Placental epithelial cell (primary cell): ENCODE results near the gene EGFR.

GRCh38 chr7:53418425-53419151 is 383.2 kb downstream of the POM121L12 start:
- CAGE, long polyA plus RNA, result no peak

GRCh38 chr7:53983677-53984030 is 558.5 kb upstream of the VSTM2A start:
- CAGE, long polyA plus RNA, result no peak

DNA sequence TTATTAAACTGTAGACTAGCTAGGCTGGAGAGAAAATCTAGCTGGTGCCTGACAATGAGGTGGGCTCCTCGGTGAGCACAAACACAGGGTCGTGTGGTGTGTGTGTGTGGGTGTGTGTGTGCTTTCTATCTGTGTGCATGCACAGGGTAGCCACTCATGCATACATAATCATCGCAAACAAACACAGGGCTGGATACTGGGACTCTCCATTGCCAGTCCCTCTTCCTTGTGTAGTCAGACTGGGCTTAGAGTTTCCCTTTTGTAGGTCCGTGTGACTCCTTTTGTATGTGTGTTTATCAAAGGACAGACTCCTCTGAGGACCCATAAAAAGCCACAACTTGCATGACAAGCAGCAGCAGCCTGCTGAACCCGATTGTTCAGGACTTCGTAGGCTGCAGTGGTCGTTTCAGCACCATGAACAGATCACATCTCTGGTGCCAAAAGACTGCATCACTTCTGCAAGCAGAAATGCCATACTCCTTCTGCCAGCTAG is 838 bp downstream of the VSTM2A start:
- CAGE, long polyA plus RNA, result no peak

- CAGE, long polyA plus RNA, result no peak
Measured at GRCh38 chr7:54811799-54812294, 52.8 kb upstream of the SEC61G start.

DNA sequence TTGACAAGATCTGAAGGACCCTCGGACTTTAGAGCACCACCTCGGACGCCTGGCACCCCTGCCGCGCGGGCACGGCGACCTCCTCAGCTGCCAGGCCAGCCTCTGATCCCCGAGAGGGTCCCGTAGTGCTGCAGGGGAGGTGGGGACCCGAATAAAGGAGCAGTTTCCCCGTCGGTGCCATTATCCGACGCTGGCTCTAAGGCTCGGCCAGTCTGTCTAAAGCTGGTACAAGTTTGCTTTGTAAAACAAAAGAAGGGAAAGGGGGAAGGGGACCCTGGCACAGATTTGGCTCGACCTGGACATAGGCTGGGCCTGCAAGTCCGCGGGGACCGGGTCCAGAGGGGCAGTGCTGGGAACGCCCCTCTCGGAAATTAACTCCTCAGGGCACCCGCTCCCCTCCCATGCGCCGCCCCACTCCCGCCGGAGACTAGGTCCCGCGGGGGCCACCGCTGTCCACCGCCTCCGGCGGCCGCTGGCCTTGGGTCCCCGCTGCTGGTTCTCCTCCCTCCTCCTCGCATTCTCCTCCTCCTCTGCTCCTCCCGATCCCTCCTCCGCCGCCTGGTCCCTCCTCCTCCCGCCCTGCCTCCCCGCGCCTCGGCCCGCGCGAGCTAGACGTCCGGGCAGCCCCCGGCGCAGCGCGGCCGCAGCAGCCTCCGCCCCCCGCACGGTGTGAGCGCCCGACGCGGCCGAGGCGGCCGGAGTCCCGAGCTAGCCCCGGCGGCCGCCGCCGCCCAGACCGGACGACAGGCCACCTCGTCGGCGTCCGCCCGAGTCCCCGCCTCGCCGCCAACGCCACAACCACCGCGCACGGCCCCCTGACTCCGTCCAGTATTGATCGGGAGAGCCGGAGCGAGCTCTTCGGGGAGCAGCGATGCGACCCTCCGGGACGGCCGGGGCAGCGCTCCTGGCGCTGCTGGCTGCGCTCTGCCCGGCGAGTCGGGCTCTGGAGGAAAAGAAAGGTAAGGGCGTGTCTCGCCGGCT is at the start of gene EGFR:
EGFR (plus strand) TSS at position 611 of the 981 bp plus-strand sequence.
- CAGE, long polyA plus RNA, result no peak

- CAGE, long polyA plus RNA, result no peak
Measured at GRCh38 chr7:55020148-55021172, 1.6 kb downstream of the EGFR start.

DNA sequence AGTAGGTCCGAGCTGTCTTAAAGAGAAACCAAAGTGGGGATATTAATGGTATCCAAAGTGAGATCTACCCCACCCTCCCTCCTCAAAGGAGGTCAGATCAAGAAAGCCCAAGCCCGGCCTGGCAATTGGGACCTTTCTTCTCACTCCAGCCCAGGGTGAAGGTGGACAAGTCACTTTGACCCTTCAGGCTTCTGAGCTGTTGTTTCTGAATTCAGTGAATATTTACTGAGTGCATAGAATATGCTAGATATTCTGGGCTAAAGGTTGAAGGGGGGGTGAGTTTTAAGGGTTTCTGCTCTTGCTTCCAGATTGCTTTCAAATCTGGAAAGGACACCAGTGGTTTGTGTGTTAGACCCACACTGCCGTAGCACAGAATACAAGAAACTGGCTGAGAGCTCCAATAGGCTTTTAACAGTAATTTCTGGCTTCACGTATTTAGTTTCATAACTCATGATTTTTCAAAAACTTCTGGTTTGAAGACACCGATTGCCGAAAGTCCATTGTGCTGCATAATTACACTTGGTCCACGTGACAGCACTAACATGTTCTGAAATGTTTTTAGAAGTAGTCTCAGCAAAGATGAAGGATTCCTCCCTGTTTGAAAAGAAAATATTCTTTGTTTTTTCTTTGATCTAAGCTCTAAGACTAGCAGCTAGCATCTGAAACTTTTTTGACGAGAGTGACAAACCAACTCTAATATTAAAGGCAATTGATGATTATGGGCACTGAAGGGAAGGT is 3.7 kb downstream of the EGFR start:
- CAGE, long polyA plus RNA, result no peak

DNA sequence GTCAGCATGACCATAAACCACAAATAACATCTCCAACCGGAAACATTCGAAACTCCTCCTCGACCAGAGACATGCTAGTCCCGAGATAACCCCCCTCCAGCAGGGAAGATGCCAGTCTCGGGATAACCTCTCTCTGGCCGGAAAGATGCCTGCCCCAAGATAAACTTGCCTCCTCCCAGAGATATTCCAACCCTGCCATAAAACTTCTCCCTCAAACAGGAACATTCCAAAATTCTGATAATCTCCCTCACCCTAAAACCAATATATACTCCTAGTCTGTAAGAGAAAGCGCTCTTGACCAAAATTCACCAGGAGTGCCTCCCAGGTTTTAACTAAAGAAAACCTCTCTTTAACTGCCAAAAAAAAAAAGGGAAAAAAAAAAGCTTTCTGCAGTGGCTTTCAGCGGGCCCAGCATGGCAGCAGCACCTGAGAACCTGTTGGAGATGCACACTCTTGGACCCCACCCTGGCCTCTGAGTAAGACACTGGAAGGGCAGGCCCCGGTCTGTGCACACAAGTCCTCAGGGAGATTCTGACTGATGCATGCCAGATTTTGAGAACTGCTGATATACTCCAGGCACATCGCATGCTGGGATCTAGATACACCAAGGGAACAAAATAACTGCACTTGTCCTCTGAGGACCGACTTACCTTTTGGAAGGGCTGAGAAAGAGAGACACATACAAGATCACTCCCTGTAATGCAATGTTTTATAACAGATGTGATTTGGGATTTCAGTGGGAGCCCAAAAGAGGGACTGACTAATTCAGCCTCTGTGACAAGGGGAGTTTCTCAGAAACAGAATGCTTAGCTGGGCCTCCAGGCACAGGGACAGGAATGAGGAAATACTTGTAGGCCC is 7.9 kb downstream of the EGFR start:
- CAGE, long polyA plus RNA, result no peak

GRCh38 chr7:55043531-55044148 is 24.8 kb downstream of the EGFR start:
- CAGE, long polyA plus RNA, result no peak

DNA sequence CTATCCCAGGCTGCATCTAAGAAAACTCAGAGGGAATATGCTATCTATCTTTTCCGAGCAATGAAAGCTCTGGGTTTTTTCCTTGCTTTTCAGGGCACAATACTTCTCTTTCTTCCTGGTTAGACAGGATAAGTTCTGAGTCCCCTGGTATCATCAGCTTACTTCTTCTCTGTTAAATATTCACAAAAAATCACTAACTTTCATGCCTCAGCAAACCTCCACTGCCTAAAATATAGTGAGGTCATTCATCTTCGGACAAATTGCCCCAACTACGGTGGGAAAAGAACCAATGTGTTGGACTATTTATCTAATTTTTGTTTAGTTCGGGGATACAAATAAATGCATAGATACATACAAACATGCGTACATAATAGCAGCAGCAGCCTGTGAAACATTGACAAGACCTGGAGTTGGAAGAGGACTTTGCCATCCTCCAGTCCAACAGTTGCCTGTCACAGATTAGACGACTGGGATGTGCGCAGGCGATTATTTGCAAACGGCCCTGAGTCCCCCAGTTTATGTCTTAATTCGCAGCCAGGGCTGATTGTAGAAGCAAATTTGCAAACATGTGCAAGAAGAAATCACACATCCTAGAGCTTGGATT is 51.5 kb downstream of the EGFR start:
- CAGE, long polyA plus RNA, result no peak

DNA sequence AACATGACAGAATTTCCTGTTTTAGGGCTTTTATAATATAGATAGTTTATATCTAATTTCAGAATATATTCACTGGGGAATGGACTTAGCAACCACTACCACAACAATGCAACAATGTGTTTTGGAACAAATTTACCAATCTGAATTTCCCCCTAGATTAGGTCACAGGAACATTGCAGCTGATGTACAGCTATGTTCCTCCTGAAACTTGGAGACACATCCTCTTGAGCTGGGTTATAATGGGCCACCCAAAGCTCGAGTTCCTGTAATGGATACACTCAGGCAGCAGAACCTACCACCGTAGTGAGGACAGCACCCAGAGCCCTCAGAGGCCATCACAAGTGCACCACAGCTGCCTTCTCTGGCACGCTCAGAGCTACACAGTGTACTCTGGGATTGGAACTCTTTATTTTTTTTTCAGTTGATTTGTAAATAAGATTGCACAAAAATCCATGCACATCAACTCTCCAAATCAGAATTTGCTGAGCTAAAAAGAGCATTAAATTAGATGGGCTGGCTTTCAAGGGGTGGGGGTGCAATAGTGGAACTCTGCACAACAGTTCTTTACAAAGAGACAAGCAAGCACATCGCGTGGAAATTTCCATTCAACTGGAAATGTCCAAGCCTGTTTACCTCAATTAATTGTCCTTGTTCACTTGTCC is 56.7 kb downstream of the EGFR start:
- CAGE, long polyA plus RNA, result no peak

DNA sequence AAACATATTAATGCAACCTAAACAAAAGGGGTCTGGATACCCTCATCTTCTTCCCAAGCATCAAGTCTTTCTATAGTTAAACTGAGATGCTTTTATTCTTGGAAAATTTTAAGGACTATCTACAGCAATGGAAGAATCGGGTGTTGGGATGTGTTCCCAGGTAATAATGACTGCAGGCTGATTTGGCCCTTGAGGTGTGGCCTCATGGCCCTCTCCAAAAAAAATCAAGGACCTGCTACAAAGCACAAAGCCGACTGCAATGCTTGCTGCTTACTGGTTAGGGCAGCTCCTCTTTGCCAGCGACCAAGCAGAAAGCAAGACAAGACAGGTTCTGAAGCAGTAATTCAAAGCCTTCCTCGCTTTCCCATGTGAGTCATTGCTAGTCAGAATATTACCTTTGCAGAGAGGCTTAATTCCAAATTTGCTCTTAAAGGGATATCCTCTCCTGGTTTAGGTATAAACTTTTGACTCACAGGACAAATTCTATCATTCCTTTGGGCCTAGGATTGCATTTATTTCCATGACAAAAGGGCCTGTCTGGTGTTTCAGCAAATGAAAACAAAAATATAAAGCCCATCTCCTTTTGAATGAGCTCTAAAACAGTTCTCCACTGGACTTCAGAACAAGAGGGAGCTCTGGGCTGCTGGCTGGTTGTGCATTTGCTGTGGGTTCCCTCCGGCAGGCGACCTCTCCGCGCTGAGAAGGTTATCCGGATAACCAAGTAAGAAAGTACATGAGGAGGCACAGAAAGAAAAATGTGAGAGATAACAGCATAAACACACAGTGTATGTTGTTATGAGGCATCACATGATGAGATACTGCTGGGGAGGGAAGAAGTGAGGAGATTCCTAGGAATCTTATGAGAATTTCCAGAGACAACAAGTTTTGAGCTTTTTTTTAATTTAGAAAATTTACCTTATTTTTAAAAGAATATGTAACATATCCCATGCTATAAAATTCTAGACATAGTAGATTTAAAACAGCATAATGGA is 90.7 kb downstream of the EGFR start:
- CAGE, long polyA plus RNA, result no peak

DNA sequence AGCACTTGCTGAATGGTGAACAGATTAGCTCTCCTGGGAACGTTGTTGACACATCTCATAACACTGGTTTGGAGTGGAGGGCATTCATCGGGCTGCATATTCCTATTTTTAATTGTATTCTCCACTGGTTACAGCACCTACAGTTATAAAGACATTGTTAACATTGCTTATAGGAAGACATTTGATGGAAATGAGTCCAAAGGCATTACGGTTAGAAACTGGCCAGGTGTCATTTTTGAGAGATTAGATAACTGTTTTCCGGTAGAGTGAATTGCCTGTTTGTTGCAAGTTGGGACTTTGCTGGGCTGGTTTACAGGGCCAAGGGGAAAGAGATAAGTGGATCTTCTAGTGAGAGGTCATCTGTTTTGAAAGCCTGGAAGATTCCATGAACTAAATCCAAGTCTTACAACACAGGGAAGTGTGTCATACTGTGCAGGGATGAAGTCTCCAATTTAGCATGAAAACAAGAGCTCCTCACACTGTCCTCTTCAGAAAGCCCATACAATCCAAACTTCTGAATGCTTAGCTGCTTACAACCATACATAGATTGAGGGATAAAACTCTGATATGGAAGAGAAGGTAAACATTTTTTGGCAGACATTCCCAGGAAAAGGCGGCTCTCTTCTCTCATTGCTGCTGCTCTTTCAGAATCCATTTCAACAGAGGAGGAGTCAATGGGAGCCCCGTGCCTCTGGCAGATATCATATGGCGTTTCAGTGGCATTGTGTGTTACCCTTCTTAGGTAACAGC is 102.0 kb downstream of the EGFR start:
- CAGE, long polyA plus RNA, result no peak

GRCh38 chr7:55192392-55193228 is 172.5 kb upstream of the LANCL2 start:
- CAGE, long polyA plus RNA, result no peak

DNA sequence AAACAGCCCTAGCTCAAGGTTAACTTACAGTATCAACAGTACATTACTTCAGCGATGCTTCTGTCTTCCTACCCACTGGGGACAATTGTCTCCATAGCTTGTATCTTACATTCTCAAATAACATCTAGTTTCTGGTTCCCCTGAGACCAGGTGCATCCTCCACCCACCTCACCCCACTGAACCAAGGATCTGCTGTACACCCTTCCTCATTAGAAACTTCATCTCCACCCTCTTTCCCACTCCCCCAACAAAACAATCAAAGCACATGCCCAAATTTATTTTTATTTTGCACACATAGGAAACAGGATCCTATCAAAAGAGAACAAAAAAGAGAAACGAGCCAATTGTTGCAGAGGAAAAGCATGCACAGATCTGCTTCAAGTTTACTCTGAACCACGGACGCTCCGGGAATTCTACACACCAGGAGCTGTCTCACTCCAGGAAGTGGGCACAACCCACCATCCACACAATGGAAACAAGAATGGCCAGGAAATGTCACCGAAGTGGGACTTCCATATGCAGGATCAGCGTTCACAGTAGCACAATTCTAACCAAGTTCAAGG is 101.9 kb downstream of the VOPP1 start:
- CAGE, long polyA plus RNA, result no peak

GRCh38 chr7:55526299-55526621 is 46.0 kb downstream of the VOPP1 start:
- CAGE, long polyA plus RNA, result no peak

DNA sequence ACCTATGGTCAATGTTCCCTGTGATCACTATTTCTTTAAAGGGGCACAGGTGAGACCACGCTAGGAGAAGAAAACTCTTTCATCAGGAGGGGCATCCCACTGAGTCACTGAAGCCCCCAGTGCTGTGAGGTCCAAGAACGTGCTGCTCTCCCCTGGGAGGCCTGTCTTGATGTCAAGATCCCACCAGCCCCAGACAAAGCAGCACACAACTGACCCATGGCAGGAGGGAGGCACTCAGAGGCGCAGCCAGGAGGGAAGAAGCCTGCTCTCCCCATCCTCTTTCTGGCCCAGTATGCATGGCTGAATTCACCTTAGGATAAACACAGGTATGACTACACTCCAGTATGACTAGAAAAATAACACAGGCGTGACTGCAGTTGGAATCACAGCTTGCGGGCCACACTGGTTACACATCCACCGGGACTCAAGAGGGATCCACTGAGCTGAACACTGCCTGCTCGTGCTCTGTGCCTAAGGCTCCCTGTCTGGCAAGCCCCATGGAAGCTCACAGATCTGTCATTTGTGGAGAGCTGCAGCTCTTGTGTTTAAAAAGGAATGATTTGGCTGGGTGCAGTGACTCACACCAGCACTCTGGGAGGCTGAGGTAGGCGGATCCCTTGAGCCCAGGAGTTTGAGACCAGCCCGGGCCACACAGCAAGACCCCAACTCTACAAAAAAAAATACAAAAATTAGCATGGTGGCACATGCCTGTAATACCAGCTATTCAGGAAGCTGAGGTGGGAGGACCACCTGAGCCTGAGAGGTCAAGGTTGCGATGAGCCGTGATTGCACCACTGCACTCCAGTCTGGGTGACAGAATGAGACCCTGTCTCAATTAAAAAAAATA is 26.8 kb downstream of the VOPP1 start:
- CAGE, long polyA plus RNA, result no peak

- CAGE, long polyA plus RNA, result no peak
Measured at GRCh38 chr7:55547750-55548529, 24.4 kb downstream of the VOPP1 start.

GRCh38 chr7:55965852-55966365 is 1.5 kb downstream of the NIPSNAP2 start:
- CAGE, long polyA plus RNA, result no peak

DNA sequence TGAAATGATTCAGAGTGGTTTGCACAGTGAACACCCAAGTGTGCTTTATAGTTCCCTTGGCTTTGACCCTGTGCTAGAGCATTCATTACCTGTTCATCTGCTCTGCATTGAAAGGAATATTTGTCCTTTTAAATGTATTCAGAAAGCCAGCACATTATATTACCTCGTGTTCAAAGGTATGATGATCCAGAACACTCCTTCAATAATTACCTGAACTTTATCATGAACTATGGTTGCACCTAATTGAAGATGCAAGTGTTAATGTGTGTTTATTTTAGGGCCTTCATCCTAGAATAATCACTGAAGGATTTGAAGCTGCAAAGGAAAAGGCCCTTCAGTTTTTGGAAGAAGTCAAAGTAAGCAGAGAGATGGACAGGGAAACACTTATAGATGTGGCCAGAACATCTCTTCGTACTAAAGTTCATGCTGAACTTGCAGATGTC is 3.8 kb downstream of the CCT6A start:
- CAGE, long polyA plus RNA, result no peak